Adrenal gland (tissue), 7 donors: ENCODE measurements around the gene HYDIN.

- PRO-cap, 3 experiments = peak in 1 of 3 experiments; most common minus-strand start chr16:69839459 (in 1)
- RAMPAGE, long total RNA, 4 experiments = no peak in any of the 4 experiments
- RRBS = no CpG with 5 or more reads among the region's 5 CpGs
Observed at GRCh38 chr16:69838932-69839679, 77.0 kb downstream of the WWP2 start.

DNA sequence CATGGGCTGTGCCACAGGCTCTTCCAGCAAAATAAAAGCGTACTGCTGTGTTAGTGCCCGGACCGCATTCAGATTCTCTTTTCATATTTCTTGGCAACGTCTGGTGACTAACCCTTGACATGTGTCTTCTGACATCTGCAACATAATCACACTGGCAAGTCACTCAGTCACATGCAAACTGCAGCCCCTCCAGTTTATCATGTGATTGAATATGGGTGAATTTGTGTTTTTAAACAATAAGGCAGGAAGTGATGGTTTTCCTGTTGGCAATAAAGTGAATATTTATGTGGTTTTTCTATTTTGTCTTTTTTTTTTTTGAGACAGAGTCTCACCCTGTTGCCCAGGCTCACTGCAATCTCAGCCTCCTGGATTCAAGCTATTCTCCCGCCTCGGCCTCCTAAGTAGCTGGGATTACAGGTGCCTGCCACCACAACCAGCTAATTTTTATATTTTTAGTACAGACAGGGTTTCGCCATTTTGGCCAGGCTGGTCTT, 75.2 kb downstream of the CLEC18A start:
- PRO-cap, 3 experiments = peak in 2 of 3 experiments; most common minus-strand start position 70 of the sequence (in 2)
- RAMPAGE, long total RNA, 4 experiments = no peak in any of the 4 experiments
- RRBS = no CpG with 5 or more reads among the region's 7 CpGs

- PRO-cap, 3 experiments = peak in 1 of 3 experiments; most common minus-strand start chr16:70188735 (in 1)
- RAMPAGE, long total RNA, 4 experiments = no peak in any of the 4 experiments
- RRBS = 3% methylated on average over 9 of the region's 33 CpGs
Observed at GRCh38 chr16:70188490-70189017, 15.0 kb downstream of the CLEC18C start.

DNA sequence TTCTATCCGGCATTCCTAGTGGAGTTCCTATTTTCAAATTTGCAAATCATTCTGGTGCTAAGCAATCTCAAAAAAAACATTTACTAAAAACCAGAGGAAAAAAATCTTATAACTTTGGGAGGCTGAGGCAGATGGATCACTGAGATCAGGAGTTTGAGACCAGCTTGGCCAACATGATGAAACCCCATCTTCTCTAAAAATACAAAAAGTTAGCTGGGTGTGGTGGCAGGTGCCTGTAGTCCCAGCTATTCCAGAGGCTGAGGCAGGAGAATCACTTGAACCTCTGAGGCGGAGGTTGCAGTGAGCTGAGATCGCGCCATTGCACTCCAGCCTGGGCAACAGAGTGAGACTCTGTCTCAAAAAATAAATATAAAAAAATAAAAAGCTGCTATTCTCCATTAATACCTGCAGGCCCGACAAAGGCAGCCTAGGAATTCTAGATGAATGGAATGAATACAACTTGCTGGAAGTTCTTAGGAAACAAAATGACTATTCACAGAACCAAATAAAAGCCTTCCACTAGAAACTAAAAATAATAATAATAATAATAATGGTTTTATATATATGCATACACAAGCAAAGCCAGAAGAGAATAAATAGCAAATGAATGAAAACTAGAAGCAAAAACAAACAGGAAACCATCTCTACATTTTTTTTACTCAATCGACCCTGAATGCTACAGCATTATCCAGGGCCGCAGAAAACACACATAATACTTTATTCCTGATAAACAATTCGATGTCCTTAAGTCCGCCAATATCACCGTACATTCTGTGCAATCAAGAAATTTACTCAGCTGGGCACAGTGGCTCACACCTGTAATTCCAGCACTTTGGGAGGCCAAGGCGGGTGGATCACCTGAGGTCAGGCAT, 1.9 kb downstream of the EXOSC6 start:
- PRO-cap, 3 experiments = no peak in any of the 3 experiments
- RAMPAGE, long total RNA, 4 experiments = no peak in any of the 4 experiments
- RRBS = no CpG with 5 or more reads among the region's 11 CpGs

DNA sequence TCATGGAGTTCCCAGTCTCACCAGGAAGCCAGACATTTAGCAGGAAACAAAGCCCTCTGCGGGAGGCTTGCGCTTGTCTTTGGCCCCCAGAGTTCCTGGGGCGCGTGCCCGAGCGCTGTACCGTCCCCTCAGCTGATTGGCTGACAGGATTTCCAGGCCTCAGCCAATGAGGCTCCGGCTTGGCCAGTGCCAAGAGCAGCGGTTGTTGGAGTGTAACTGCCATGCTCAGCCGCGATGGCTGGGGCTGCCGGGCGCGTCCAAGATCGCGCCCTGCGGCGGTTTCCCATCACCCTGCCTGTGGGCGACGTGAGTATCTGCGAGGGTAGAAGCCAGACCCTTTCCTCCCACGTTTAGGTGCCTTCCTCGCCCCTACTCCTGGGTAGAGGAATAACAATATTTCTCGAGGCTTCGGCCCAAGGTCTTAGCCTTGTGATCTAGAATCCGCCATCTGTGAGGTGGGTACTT, 4.3 kb upstream of the DDX19B start:
- PRO-cap, 3 experiments = no peak in any of the 3 experiments
- RAMPAGE, long total RNA, 4 experiments = no peak in any of the 4 experiments
- RRBS = 85% methylated on average over 5 of the region's 26 CpGs

GRCh38 chr16:70467966-70468322, 13.5 kb downstream of the FCSK start:
- PRO-cap, 3 experiments = no peak in any of the 3 experiments
- RAMPAGE, long total RNA, 4 experiments = no peak in any of the 4 experiments
- RRBS = no CpG with 5 or more reads among the region's 8 CpGs

DNA sequence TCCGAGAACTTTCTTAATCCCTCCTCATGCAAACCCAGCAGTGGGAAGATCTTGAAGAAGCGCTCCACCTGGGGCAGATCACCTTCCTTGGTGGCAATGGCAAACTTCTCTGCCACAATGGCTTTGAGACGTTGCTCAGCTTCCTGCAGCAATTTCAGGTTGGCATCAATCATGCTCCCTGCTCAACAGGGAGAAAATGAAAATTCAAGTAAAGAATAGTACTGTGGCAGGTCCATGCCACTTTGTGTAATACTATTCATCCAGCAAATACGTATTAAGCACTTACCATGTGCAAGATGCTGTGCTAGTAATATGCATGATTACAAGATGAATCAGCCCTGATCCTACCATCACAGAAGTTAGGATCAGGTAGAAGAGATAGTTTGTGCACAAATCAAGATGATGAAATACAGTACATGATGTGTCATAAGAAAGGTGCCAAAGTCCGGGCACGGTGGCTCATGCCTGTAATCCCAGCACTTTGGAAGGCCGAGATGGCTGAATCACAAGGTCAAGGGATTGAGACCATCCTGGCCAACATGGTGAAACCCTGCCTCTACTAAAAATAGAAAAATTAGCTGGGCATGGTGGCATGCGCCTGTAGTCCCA, 11.0 kb downstream of the COG4 start:
- PRO-cap, 3 experiments = no peak in any of the 3 experiments
- RAMPAGE, long total RNA, 4 experiments = no peak in any of the 4 experiments
- RRBS = no CpG with 5 or more reads among the region's 8 CpGs

- PRO-cap, 3 experiments = peak in 2 of 3 experiments; most common plus-strand start chr16:70647103 (in 2)
- RAMPAGE, long total RNA, 4 experiments = no peak in any of the 4 experiments
- RRBS = no CpG with 5 or more reads among the region's 10 CpGs
Observed at GRCh38 chr16:70647051-70647250, 592 bp downstream of the IL34 start.

GRCh38 chr16:70725767-70726387, 40.0 kb upstream of the MTSS2 start:
- PRO-cap, 3 experiments = no peak in any of the 3 experiments
- RAMPAGE, long total RNA, 4 experiments = no peak in any of the 4 experiments
- RRBS = 86% methylated on average over 1 of the region's 26 CpGs

- PRO-cap, 3 experiments = no peak in any of the 3 experiments
- RAMPAGE, long total RNA, 4 experiments = no peak in any of the 4 experiments
- RRBS = 91% methylated on average over 2 of the region's 14 CpGs
Observed at GRCh38 chr16:70738384-70739105, 52.7 kb upstream of the MTSS2 start.

DNA sequence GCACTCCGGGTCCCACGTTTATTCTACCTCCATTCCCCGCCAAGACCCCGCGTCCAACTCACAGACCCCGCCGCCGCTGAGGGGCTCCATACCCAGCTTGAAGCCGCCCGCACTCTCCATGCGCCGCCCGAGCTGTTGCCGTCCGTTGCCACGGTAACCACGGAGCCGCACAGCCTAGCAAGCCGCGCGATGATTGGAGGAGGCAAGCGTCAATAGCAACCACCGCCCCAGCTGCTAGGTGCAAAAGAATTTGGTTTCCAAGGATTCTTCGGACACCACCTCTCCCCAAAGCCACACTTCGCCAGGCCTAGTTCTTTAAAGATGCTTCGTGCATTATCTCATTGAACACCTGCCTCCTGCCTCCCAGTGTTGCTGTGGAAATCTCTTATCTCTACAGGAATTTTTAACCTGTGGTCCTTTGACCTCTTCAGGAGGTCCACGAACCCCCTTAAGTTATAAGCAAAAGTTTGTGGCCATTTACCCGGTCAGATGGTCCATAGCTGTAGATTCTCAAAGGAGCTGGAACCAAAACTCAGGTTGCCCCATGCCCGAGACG, at the start of gene HYDIN:
Gene HYDIN (minus strand): TSS at position 155 of the 556 bp plus-strand sequence.
- PRO-cap, 3 experiments = no peak in any of the 3 experiments
- RAMPAGE, long total RNA, 4 experiments = start-site peak on the minus strand in 1 of 4 experiments, centred at position 145 of the sequence, 5 reads per replicate
- RRBS = 4% methylated on average over 1 of the region's 30 CpGs

DNA sequence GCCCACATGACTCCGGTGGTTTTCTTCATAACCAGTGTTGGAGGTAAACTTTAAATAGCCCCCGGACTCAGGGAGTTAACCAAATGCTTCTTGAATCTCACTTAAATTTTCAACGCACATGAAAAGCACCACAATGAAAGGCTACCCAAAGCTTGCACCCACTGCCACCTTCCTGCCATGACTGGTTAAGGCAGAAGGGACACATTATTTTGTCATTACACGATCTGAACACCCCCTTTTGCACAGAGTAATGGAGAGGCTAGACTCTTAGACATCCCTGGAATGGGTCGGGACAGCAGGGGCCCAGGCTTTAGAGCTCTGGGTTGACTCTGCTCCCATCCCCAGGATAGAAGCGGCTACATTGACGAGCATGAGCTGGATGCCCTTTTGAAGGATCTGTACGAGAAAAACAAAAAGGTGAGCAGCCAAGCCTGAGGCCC, 26.7 kb downstream of the CALB2 start:
- PRO-cap, 3 experiments = no peak in any of the 3 experiments
- RAMPAGE, long total RNA, 4 experiments = no peak in any of the 4 experiments
- RRBS = 83% methylated on average over 1 of the region's 8 CpGs

DNA sequence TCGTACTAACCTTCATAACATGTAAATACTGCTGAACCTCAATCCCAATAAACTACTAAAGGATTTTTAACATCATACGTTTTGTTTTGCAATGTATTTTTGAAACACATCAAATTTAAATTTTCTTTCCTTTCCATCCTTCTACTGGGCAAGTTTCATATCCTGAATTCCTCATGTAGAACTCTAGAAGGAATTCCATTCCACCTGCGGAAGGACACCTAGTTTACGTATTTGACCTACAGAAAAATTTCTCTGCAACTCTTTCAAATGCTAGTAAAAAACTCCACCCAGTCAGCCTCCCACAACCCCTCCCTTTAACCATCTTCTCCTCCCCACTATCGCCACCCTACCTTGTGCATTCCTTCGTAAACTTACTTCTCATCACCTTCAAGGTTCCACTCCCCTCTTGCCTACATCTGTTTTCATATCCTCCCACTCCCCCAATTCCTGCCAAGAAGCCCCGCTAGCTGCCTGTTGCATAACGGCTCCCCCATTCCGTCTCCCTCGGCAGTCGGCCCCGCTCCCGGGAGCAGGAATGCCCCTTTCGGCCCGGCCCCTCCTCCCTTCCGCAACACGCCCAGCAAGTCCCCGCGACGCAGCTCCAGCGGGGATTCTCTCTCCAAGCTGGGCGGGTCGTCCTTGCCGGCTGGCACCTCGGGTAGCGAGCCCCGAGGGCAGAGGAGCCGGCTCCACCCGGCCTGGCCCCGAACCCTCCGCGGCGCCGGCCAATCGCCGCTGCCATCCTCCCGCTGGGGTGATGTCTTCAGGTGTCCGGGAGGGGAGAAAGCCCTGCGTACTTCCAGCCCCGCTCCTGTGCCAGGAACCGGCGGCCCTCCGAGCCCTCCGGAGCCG, 1.7 kb downstream of the PHLPP2 start:
- PRO-cap, 3 experiments = peak in 3 of 3 experiments; most common plus-strand start position 652 of the sequence (in 2); most common minus-strand start position 537 of the sequence (in 2)
- RAMPAGE, long total RNA, 4 experiments = no peak in any of the 4 experiments
- RRBS = 1% methylated on average over 18 of the region's 45 CpGs

DNA sequence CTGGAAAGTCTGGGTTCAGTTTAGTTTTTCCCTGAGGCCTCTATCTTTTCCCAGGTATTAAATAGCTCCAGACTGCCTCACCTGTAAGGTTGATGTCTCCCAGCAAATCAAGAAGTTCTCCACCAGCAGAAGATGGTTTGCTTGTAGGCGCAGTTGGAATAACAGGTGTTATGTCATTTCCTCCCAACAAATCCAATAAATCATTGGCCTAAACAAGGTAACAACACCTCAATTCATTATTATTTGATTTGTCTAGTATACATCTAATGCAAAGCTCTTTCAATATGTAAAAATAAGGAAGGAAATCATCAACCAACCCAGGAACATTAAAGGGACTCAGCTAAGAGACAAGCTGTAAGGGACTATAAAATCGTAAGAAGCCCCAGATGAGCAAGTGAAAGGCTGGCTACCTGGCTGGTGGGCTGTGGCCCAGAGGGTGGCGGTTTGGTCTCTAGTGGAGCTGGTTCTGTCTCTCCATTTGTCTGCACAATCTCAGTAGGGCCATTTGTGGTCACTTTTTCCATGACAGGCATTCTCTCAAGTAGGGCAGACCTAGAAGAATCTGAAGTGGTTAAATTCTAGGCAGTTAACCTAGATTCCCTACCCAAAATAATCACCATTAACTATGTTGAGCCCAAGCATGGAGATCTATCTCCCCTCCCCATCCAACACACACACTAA, 20.7 kb upstream of the PHLPP2 start:
- PRO-cap, 3 experiments = no peak in any of the 3 experiments
- RAMPAGE, long total RNA, 4 experiments = no peak in any of the 4 experiments
- RRBS = no CpG with 5 or more reads among the region's 3 CpGs

DNA sequence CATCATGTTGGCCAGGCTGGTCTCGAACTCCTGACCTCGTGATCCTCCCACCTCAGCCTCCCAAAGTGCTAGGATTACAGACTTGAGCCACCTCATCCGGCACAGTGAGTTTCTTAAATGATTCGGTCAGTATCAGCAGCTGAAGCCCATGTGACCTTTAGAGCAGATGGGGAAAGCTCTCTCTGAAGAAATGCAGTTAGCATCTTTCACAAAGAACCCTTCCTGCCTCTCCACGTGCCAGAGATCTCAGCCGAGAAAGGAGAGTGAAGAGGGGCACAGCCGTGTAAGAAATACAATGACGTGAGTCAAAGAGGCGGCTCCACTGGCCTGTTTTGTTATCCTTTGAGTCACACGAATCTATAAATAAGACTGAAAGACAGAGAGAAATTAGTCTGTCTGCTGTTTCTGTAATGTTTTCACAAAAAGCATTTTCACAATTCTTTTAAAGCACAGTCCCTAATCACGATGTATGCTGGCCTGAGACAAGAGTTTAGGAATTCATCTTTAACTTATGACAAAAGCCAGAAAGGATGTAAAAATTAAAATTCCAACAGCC, 8.0 kb upstream of the AP1G1 start:
- PRO-cap, 3 experiments = peak in 3 of 3 experiments; most common plus-strand start position 390 of the sequence (in 2); most common minus-strand start position 103 of the sequence (in 2)
- RAMPAGE, long total RNA, 4 experiments = no peak in any of the 4 experiments
- RRBS = no CpG with 5 or more reads among the region's 11 CpGs

DNA sequence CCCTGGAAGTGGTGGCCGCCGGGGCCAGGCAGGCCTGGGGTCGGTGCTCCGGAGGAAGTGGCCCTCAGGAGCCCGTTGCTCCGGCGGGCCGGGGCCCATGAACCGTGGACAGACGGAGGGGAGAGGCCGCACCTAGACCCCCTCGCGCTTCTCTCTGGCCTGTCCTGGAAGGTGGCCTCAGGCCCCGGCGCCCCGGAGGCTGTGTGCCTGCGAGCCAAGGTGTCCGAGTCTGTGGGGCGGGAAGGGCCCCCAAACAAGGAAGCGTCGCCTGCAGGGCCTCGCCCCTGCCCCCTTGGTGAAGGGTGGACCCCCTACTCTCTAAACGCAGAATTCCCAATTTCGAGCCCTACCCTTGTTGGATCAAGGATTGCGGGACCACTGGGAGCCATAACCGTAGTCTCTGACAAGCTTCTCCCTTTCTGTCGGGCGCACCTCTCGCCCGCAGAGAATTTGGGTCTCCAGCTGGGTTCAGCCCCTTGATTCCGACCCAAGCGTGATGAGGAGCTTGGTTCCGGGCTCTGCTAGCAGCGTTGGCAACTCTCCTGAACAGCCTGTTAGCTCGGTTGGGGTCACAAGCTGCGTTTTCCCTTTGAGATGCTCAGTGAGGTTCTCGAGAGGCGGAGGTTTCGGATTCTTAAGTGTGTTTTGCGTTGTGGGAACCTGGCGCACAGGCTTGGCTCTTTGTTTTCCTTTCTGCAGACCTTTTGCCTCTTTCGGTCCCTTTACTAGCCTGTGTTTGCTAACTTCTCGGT, 513 bp downstream of the ATXN1L start:
- PRO-cap, 3 experiments = no peak in any of the 3 experiments
- RAMPAGE, long total RNA, 4 experiments = no peak in any of the 4 experiments
- RRBS = under 1% methylated on average over 6 of the region's 43 CpGs

GRCh38 chr16:72013812-72015074, 5.7 kb downstream of the DHODH start:
- PRO-cap, 3 experiments = no peak in any of the 3 experiments
- RAMPAGE, long total RNA, 4 experiments = no peak in any of the 4 experiments
- RRBS = no CpG with 5 or more reads among the region's 27 CpGs

- PRO-cap, 3 experiments = no peak in any of the 3 experiments
- RAMPAGE, long total RNA, 4 experiments = no peak in any of the 4 experiments
- RRBS = no CpG with 5 or more reads among the region's 11 CpGs
Observed at GRCh38 chr16:72073779-72074493, 10.9 kb downstream of the HPR start.

GRCh38 chr16:72084654-72085596, 8.5 kb downstream of the TXNL4B start:
- PRO-cap, 3 experiments = no peak in any of the 3 experiments
- RAMPAGE, long total RNA, 4 experiments = no peak in any of the 4 experiments
- RRBS = no CpG with 5 or more reads among the region's 12 CpGs

DNA sequence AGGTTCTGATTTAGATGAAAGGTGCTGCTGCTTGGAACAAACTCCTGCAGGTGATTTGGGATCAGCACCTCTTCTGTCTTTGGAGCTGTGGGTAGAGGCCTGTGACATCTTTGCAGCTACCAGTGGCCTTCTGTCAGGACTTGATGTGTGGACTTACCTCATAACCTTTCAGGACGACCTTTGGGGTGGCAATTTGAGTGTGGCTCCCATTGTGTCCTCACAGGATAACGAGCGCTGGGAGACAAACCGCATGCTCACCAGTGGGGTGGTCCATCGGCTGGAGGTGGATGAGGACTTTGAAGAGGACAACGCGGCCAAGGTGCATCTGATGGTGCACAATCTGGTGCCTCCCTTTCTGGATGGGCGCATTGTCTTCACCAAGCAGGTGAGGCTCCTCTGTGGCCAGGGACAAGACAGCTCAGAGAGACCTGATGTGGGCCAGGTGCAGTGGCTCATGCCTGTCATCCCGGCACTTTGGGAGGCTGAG, 6.6 kb downstream of the DHX38 start:
- PRO-cap, 3 experiments = no peak in any of the 3 experiments
- RAMPAGE, long total RNA, 4 experiments = no peak in any of the 4 experiments
- RRBS = no CpG with 5 or more reads among the region's 9 CpGs